Smooth muscle cell (in vitro differentiated cells): ENCODE measurements around the gene GPN2.

GRCh38 chr1:26786842-26787829 is 614 bp upstream of the PIGV start:
- RAMPAGE, long total RNA = no peak

- RAMPAGE, long total RNA = no peak
These were observed 1.4 kb downstream of the PIGV start for GRCh38 chr1:26789010-26789775.

DNA sequence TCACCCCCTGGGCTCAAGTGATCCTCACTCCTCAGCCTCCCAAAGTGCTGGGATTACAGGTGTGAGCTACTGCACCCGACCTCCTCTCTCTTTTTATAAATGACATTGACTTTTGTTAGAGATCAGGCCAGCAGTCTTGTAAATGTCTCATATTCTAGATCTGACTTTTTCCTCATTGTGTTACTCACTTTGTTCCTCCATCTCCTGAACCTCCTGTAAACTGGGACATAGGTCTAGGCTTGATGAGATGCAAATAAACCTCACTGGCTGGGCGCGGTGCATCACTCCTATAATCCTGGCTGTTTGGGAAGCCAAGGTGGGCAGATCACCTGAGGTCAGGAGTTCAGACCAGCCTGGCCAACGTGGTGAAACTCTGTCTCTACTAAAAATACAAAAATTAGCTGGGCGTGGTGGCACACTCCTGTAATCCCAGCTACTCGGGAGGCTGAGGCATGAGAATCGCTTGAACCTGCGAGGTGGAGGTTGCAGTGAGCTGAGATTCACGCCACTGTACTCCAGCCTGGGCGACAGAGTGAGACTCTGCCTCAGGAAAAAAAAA is 15.1 kb upstream of the SFN start:
- RAMPAGE, long total RNA = no peak

- RAMPAGE, long total RNA = no peak
These were observed 7.4 kb upstream of the SFN start for GRCh38 chr1:26855471-26856103.

GRCh38 chr1:26890186-26890981 is at the start of gene GPN2:
TSS of gene GPN2 (minus strand) at chr1:26890283.
- RAMPAGE, long total RNA = start-site peak on the minus strand at chr1:26890228-26890284, 38 and 41 reads in 2 replicates

DNA sequence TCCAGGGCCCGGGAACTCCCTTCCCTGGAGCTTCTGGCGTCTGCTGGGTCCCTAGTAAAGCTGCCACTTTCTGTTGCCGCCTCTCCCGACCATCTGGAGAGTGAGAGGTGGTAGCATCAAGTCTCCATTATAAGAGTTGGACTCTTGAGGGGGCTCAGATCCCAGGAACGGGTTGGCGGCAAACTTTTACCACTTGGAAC is 1.1 kb downstream of the TRNP1 start:
- RAMPAGE, long total RNA = no peak

DNA sequence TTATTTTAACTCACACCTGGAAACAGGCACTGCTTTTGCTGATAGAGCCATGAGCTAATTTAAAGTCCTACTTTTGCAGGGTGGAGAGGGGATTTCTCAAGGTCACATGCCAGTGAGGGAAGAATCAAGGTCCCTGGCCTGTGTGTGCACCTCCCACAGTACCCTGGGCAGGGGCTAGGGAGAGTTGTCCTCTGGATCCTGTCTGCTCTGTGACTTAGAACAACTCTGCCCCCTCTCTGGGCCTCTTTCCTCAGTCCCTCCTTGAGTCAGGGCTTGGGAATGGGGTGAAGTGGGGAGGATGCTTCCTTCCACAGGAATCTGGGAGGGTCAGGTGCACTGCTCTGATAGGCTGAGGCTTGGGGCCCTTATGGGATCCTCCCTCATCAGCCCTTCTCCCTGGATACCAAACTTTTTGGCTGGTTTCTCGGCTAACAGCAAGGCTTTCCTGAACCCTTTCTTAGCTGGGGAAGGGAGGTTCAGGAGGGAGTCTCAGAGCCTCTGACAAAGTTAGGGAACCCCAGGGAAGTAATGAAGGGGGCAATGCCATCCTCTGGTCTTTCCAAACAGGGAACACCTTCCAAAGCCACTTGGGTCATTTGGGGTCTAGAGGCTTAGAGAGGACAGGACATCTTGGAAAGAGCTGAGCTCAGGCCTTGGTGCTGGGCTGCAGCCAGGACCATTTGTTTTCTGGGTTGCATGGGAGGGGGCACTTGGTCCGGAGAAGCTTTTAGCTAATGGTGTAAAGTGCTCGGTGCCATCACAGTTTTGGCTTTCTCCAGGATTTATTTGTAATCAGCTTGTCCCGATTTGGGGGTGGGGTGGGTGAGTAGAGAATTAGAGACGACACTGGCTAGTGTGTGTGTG is 2.7 kb downstream of the TRNP1 start:
- RAMPAGE, long total RNA = no peak

GRCh38 chr1:27008123-27008743 is 4.4 kb downstream of the TENT5B start:
- RAMPAGE, long total RNA = no peak

- RAMPAGE, long total RNA = no peak
These were observed 3.1 kb downstream of the TENT5B start for GRCh38 chr1:27009481-27010110.

DNA sequence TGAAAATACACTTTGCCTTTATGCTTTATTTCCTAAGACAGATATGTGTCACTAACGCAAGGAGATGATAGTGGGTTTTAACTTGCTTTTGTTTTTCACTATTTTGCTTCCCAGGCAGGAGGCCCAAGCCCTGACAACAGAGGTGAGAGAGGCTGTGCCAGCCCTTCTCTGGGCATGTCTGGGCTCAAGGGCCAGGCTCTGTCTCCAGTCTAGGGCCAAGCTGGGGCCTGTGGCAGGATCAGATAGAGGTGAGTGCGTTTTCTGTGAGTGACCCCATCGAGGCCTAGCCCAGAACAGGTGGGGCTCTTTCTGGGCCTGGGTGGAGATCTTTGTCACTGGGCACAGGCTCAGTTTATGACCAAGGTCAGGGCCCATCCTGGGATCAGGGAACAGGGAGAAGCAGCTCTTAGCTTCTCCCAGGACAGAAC is 20.7 kb upstream of the TENT5B start:
- RAMPAGE, long total RNA = no peak

DNA sequence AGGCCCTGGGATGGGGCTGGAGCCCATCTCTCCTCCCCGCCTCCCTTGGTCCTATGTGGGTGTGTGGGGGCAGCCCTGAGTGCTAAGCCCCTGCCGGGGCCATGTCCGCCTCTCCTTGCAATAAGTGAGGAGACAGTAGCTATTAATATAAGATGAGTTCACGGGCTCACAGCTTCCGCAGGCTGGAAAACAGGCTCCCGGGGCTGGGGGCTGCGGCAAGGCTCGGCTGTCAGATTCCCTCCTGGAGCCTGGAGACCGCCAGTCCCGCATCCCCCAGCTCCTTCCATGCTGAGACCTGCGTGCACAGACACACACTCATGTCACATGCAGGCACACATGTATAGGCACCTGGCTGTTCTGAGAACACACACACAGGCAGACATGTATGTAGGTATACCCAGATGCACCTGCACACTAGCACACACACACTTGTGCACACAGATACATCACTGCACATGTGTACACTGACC is 7.2 kb downstream of the GPR3 start:
- RAMPAGE, long total RNA = no peak

- RAMPAGE, long total RNA = no peak
These were observed 43.2 kb downstream of the GPR3 start for GRCh38 chr1:27435327-27436324.

DNA sequence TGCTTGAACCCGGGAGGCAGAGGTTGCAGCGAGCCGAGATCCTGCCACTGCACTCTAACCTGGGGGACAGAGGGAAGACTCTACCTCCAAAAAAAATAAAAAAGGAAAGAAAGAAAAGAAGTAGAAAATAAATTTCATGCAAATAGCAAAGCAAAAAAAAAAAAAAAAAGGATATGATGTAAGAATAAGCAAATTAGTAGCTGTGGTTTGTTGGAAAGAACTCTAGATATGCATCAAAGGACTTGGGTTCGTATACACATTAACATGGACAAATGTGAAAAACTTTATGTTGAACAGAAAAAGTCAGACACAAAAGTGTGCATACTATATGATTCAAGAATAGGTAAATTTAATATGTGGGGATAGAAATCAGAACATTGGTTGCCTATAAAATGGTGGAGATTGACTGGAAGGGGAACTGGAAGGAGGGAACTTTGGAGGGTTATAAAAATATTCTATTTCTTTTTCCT is 11.8 kb downstream of the WASF2 start:
- RAMPAGE, long total RNA = no peak

GRCh38 chr1:27528806-27529696 is 39.1 kb upstream of the WASF2 start:
- RAMPAGE, long total RNA = no peak

GRCh38 chr1:27532184-27532427 is 42.1 kb upstream of the WASF2 start:
- RAMPAGE, long total RNA = no peak

DNA sequence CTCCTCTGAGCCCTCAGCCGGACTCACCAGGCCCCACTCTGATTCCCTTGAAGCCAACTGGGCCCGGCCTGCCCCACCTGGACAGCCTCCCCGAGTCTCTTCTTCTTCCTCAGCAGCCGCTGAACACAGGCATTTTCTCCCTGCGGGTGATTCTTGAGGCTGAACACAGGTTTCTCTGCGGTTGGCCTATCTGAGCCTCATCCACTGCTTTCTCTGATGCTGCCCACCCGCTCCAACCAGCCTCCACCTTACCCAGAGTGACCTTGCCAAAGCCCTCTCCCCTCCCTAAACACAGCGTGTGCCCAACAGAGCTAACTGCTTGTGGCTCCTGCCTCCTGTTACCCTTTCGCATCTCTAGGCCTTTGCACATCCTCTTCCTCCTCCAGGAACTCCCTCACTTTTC is 42.5 kb upstream of the WASF2 start:
- RAMPAGE, long total RNA = no peak

- RAMPAGE, long total RNA = no peak
These were observed 48.6 kb downstream of the AHDC1 start for GRCh38 chr1:27555348-27555755.

GRCh38 chr1:27589050-27590257 is 14.5 kb downstream of the AHDC1 start:
- RAMPAGE, long total RNA = no peak

- RAMPAGE, long total RNA = no peak
These were observed 11.3 kb downstream of the AHDC1 start for GRCh38 chr1:27592479-27593207.

DNA sequence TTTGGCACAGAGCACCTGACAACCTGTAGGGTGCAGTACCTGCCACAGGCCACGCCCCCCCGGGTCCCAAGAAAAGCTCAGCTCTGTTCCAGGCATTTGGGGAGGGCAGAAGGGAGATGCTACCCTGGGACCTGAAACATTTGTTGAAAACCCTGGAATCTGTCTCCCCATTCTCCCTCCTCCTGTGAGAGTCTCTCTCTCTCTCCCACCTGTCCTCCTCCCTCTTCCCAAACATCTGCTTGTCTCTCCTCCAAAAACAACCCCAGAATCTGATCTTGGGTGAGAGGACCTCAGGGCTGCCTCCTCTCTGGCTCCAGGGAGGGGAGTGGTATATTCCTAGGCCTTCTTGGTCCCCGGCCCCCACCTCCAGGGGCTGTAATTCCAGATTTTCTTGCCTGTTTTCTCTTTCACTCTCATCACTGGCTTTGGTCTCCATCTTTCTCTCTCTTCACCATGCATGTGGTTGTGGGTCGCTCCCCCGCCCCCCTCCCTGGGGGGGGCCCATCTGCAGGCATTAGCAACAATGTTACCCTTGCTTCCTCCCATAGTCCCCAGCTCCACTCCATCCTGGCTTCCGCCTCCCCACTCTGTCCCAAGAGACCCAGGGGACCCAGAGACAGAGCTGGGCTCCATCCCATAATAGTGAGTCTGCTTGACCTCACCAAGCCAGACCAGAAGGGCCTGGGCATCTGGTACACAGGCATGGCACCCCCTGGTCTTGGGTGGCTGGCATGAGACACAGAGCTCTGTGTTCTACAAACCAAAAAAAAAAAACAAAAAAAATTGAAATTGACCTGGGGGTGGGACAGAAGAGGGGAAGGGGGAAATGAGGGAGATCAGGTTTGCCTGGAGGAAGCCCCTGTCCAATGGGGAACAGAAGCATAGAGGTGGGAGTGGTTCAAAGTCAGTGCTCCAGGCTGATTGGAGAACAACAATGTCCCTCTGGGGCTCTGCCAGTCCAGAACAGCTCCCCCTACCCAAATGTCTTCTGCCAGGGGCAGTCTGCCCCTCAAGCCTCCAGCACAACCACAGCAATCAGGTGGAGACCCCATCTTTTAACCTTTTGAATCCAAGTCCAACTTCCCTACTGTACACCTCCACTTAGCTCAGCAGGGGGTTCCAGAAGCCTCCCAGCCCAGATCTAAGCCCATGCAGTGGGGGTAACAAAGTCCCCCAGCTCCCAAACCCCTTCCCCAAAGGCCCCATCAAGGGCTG is 3.8 kb downstream of the AHDC1 start:
- RAMPAGE, long total RNA = no peak